Ascending aorta (tissue), 1 donor: ENCODE measurements around a stretch of chr12.

DNA sequence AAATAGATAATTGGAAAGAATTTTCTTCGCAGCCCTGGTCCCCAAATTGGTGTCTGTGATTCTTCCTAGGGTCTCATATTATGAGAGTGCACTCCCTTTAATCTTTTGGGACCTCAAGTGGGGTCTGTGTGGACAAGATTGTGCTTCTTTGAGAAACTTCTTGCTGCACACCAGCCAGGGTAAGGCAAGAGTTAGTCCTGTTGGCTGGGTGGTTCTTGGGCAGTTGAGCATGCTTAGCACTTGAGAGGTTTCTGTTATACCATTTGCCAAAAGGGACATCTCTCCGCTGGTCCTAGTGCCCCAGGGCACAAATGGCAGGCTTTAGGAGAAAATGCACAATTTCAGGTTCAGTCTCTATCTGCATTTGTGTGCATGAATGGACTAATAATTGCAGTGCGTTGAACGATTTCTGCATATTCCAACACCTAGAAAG is 13.3 kb downstream of the ETV6 start:
- PRO-cap = no peak

- PRO-cap = no peak
Observed at GRCh38 chr12:11672442-11673287, 23.2 kb downstream of the ETV6 start.

- PRO-cap = no peak
Observed at GRCh38 chr12:11675305-11676019, 26.0 kb downstream of the ETV6 start.

GRCh38 chr12:11702870-11703813 is 53.7 kb downstream of the ETV6 start:
- PRO-cap = no peak

GRCh38 chr12:11704028-11704600 is 54.6 kb downstream of the ETV6 start:
- PRO-cap = no peak

DNA sequence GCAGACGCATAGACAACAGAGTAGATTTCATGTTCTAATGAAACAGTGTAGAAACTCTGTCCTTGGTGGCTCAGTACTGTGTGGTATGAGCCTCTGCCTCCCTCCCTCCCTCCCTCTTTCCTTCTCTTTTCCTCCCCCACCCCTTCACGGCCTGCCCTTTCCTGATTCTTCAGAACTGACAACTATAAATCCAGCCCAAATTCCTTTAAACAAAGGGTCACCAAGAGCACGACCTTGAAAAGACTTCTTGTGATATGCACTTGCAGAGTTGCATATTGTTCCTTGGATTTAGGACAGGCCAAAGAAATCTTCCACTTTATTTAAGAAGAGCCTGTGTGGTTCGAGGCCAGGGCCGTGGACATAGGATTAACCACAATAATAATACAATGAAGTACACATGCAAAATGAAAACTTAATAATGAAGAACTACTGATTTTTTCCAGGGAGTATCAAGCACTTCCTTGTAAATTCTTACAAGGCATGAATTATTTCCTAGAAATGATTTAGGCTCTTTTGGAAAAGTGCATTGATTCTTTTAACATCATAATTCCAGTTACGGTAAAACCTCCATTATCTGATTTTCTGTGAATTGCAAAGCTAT is 164.1 kb downstream of the ETV6 start:
- PRO-cap = no peak

DNA sequence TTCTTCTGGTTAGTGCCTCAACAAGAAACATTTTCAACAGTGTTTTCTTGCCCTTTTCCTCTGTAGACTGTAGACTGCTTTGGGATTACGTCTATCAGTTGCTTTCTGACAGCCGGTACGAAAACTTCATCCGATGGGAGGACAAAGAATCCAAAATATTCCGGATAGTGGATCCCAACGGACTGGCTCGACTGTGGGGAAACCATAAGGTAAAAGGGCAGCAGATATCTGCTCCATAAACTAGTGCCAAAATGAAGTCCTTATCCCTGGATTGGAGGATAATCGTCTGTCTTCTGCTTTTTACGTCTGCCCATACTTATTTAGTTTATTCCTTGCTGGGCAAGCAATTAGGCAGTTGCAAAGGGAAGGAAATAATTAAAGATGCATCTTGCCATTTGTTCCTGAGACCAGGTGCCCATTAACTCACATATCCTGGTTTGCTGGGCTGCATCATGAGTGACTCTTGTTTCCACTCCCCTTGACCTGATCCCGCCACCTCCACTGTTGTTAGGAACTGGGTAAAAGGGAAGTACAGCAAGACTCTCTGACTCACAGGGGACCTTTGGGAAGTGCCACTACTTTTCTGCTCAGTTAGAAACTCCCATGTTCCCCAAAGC is 186.3 kb upstream of the BCL2L14 start:
- PRO-cap = no peak

- PRO-cap = no peak
Observed at GRCh38 chr12:11894387-11895559, 176.0 kb upstream of the BCL2L14 start.

DNA sequence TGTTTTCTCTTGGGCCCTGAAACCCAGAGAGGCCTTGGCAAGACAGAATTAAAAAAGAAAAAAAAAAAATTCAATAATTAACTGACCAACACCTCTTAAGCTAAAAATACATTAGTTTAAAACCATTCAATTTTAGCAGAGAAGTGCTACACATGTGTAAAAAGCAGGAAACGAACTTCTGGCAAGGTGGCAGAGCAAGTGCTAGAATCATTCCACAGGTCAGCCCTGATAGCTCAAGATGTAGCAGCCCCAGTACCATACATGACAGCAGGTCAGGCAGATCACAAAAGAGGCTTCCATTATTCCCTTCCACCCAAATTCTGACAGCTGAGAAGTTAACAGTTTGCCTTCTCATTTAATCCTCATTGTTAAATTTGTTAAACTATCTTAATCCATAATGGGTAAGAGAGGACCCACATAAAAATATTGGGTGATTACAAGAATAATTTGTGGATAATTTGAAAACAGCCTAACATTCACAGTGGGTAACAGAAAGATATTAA is 48.6 kb downstream of the BCL2L14 start:
- PRO-cap = no peak

GRCh38 chr12:12201187-12202093 is 65.4 kb downstream of the LRP6 start:
- PRO-cap = no peak

DNA sequence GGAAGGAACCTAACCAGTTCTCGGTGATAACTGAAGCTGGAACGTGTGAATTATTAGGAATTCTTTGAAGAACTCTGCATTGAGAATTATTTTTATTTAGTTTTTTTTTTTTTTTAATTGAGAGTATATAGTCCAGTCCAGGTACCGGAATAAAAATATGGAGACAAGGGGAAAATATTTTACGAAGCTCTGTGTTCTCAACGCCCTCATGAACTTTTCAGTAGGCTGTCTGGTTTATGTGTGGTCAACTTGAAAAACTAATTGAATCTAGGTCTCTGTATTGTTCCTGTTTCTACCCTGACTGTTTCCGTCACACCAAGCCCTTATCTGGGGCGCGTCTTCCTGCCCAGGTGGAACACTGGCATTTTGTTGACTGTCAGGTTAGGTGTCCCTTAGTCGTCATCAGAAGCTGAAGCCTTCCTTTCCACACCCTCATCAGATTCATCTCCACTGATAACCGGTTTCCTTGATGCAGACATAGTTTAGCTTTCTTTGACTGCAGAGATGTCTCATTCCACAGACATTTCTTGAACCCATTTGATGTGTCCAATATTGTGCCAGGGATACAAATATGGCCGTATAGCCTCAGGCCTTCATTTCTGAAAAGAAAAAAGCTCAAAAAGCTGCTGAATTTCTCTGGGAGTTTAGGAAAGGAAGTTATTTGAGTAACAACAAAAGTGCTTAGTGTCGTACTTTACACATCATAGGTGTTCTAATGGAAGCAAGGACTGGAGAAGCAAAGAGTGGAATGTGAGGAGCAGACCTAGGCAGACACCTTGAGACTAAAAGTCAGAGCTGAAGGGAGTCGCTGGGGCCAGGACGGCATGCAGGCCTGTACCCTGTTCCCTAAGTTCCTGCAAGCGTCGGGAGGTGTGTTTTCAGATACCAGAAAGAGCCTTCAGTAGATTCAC is 96.4 kb downstream of the DUSP16 start:
- PRO-cap = no peak

DNA sequence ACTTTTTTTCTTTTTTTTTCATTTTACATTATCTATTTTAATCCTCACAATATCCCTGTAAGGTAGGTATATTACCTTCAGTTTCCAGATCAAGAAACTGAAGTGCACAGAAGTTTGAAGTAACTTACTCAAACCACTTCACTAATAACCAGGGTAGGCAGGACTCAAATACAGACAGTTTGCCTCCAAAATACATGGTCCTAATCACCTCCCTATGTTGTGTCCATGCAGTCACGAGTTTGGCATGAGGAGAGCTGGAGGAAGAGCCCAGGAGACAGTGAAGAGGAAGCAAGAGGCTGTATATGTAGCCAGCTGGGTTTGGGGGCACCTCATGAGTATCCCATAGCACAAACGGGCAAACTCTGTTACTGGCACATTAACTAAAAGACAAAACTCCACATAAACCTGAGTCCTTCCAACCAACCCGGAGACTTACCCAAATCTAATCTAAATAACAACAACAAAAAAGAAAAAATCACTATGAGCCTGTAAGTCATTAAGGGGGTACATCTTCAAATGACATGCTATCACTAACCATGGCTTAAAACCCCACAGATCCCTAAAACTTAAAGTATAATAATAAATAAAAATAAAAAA is 79.2 kb downstream of the DUSP16 start:
- PRO-cap = no peak

- PRO-cap = no peak
Observed at GRCh38 chr12:12507137-12507627, 55.5 kb downstream of the DUSP16 start.

DNA sequence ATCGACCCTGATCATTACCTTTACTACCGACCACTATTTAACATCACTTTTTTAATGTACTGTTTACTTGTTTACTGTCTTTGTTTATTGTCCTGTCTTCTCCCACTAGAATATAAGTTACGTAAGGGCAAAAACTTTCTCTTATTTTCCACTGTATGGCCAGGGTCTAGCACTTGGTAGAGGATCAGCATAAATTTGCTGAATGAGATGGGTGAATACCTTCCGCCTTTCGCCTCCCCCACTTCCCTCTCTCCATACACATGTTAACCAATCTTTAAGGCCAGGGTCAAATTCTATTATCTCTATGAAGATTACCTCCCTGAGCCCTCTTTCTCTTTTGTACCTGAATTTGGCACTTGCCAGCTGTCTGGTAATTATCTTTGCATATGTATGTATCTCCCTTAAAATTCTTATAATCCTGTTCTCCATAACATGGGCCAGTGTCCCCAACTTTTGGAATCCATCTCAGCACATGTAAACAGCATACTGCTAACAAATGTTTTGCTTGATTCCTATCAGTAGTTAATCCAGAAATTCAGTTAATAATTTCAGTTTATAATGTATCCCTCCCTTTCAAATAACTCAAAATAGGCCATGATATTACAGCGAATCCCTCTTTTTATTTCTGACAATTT is 4.9 kb downstream of the DUSP16 start:
- PRO-cap = no peak

DNA sequence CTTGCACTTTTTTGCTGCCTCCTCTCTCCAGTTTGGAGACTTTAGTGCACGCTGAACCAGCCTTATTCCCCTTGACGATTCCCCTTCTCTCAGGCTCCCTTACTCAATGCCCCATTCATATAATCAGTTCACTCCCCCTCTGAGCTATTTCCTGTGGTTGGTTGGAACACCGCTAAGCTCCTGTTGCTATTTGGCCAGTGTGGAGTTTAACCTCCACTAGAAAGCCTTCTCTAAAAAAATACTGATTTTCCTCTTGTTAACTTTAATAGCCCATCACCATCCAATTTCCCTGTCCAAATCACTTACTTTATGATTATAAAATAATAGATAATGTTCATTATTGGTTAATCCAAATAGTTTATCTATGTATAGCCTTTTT is 806 bp downstream of the CREBL2 start:
- PRO-cap = no peak

GRCh38 chr12:12716624-12716667 is 722 bp upstream of the CDKN1B start:
- PRO-cap = no peak

DNA sequence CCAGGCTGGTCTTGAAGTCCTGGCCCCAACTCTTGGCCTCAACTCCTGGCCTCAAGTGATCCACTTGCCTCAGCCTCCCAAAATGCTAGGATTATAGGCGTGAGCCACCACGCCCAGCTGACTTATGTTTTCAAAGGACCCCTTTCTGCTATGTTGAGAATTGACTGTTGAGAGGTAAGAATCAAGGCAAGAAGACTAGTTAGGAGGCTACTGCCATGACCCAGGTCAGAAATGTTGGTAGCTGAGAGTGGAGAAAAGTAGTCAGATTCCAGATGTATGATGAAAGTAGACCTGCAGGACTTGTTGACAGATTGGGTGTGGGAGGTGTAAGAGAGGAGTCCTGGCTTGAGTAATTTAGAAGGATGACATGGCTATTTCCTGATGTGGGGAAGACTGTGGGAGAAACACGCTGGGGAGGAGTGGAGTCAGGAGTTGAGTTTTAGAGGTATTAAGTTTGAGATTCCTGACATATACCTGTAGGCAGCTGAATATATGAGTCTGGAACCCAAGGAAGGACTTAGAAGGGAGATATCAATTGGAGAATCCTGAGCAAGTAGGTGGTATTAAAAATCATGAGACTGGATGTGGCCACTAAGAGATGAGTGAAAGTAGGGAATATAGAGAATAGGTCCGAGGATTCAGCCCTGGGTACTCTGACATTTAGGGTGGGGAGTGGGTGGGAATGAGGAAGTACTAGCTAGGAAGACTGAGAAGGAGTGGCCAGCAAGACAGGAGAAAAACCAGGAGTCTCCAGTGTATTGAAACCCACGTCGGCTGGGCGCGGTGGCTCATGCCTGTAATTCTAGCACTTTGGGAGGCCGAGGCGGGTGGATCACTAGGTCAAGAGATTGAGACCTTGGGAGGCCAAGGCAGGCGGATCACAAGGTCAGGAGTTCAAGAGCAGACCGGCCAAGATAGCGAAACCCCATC is 12.6 kb upstream of the DDX47 start:
- PRO-cap = no peak

- PRO-cap = no peak
Observed at GRCh38 chr12:13043384-13043977, 700 bp upstream of the FAM234B start.

DNA sequence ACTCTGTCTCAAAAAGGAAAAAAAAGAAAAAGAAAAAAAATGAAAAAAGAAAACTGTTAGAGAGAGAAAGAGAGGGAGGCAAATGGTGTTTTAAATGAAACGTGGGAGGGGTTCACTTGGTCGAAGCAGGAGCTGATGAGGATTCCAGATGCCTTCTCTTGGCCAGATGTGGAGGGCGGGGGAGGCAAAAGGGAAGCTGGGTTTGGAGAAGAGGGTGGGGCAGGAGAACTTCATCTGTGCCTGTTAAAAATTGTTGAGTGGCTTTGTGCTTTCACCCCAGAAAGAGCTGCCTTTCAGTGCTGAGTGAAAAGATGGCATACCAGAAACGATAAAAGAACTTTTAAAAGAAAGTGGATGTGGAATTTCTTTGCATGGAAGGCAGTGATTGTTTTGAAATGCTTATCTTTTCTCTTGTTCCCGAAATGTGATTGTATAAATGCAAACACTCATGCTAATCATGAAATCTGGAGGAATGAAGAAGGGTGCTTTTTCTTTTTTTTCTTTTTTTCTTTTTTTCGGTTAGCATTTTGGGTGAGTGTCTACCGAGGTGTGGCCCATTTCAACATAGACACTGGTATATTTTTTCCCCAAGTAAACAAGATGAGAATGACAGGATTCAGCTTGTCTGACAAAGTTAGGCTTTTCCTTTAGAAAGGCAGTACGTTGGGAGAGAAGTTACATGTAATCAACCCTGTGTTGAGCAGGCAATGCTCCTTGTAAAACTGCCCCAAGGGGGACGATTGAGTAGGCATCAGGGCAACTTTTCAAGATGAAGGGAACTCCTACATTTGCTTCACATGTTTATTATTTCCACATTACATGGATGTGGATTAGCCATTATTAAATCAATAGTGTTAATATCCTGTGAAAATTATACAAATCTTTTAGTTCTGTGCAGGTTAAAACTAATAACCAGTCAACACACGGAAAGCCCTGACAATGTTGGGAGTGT is 1.5 kb downstream of the EMP1 start:
- PRO-cap = no peak

DNA sequence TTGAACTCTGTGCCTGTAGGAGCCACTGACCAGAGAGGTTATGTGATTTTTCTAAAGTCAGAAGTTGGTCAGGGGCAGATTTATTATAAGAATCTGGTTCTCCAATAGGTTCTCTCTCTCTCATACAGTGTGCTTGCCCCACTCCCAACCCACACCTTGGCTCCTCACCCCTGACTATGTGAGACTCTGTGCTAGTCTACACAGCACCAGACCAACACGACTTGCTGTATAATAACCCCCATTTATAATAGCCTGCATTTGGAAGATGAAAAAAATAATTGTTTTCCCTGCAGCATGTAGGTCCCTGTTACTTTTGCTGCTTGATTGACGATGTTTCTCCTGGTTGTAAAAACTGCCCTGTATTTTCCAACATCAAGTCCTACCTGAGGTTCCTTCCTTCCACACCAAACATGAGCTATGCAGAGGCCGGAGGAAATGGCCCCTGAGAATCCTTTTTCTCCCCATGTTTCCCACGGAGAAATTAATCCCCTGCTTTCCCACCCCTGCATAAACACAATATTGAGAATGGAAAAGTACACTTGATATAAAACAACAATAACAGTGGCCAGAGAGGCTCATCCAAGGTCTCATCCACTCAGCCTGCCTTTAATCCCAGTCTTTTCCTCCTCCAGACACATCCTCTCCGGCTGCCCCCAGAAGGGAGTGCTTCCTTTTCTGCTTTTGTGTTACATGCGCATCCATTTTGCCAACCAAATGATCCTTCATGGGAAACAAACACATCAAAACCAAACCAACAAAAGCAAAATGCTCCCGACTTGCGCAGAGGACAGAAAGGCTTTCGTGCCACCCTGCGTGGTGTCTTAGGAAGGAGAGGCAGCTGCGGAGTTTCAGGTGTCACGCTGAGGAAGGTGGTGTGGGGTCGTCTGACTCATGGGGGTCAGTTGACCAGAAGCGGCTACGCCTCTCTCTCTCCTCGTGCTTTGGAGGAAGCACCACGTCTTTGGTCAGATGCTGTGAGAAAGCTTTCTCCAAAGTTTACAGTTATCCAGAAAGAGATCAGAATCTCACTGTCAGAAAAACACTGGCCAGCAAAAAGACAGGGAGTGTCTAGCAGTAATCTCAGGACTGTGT is 7.6 kb downstream of the EMP1 start:
- PRO-cap = no peak